SK-N-DZ (cell line): ENCODE measurements around the gene TMEM128.

DNA sequence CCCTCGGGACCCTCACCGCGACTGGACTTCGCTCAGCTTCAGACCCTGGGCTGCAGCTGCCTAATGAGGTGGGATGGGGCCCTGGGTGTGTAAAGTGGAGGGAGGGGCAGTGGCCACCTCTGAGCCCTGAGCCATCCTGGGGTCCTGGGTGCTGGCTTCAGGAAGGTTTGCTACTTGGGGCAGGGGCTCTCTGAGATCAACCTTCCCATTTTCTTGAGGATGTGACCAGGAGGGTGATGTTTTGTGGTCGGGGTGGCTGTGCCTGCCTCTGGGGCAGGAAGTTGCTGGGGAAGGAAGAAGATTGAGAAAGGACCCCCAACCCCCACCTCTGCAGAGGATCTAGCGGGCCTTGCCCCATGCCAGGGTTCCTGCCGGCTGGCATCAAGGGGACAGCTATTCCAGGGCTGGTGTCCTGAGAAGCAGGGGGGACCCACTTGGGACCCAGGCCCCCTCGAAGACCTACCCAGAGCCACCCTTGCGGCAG is 6.4 kb downstream of the SH3BP2 start:
RAMPAGE:
- cytosol, long total RNA: no peak
- nucleus, long total RNA: no peak

RAMPAGE:
- cytosol, long total RNA: no peak
- nucleus, long total RNA: no peak
Measured at GRCh38 chr4:2812543-2812802, 19.6 kb downstream of the SH3BP2 start.

DNA sequence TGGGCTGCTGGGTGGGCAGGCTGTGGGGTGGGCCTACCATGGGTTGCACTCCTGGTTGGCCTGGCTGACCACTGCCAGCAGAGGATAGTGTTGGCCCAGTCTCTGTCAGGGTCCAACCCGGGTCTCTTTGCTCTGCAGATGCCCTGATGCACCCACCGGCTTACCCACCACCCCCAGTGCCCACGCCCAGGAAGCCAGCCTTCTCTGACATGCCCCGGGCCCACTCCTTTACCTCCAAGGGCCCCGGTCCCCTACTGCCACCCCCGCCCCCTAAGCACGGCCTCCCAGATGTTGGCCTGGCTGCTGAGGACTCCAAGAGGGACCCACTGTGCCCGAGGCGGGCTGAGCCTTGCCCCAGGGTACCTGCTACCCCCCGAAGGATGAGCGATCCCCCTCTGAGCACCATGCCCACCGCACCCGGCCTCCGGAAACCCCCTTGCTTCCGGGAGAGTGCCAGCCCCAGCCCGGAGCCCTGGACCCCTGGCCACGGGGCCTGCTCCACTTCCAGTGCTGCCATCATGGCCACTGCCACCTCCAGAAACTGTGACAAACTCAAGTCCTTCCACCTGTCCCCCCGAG is 14.2 kb upstream of the ADD1 start:
RAMPAGE:
- cytosol, long total RNA: no peak
- nucleus, long total RNA: no peak

DNA sequence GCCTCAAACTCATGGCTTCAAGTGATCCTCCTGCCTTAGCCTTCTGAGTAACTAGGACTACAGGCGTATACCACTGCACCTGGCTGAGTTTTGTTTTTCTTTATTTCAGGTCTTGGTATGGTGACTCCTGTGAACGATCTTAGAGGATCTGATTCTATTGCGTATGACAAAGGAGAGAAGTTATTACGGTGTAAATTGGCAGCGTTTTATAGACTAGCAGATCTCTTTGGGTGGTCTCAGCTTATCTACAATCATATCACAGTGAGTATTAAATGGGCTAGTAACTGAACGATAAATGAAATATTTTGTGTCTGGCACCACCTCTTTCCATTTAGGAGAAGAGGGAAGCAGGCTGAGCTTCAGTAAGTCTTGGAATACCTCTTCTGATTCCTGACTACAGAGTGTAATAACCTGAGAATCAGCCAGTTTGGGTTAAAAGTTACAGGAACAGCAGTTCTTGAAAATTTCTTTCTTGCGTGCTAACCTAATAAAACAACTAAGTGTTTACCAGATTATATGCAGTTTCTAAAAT is 40.8 kb downstream of the ADD1 start:
RAMPAGE:
- cytosol, long total RNA: no peak
- nucleus, long total RNA: no peak

DNA sequence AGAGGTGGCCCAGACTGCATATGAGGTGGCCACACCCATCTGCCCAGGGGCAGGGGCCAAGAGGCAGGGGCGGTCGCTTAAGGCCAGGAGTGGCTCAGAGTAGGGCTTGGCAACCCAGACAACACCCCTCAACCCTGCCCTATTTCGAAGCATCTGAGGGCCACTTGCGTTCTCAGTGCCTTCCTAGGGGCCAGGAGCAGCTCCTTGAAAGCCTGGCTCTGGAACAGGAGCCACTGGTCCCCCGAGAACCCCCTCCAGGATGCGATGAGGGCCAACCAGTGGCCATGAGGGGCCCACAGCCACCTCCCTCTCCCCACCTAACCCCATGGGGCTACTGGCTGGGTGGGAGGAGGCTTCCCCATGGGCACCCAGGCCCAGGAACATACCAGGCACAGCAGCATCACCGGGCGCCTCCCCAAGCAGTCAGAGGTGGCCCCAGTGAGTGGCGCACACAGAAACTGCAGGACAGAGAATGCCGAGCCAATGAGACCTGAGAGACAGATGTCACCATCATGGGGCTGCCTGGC is 1.8 kb downstream of the MFSD10 start:
RAMPAGE:
- cytosol, long total RNA: no peak
- nucleus, long total RNA: no peak

RAMPAGE:
- cytosol, long total RNA: no peak
- nucleus, long total RNA: no peak
Measured at GRCh38 chr4:2951084-2951423, 12.2 kb downstream of the NOP14 start.

DNA sequence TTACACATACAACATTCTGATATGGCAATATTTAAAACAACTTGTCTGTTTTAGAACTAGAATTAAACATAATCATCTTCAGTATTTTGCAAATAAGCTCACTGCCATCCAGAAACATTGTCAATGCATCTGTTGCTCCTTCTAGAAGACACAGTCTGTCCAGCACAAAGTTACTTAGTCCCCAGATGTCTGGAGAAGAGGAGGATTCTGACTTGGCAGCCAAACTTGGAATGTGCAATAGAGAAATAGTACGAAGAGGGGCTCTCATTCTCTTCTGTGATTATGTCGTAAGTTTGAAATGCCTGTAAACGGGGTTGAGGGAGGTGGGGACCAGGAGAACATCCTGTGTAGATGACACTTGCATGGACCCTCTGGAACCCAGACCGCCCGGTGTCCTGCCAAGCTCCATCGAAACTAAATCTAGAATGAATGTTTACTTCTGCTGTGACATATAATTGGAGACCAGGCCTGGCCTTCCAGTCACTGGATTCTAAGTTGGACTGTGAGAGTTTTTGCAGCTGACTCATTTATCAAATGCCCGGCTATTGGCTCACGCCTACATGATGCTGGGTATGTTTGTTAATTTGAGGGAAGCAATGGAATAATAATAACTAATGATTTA is 45.0 kb upstream of the MSANTD1 start:
RAMPAGE:
- cytosol, long total RNA: no peak
- nucleus, long total RNA: no peak

RAMPAGE:
- cytosol, long total RNA: no peak
- nucleus, long total RNA: no peak
Measured at GRCh38 chr4:3311598-3312236, 18.9 kb downstream of the RGS12 start.

RAMPAGE:
- cytosol, long total RNA: no peak
- nucleus, long total RNA: no peak
Measured at GRCh38 chr4:3387574-3388597, 53.9 kb upstream of the HGFAC start.

DNA sequence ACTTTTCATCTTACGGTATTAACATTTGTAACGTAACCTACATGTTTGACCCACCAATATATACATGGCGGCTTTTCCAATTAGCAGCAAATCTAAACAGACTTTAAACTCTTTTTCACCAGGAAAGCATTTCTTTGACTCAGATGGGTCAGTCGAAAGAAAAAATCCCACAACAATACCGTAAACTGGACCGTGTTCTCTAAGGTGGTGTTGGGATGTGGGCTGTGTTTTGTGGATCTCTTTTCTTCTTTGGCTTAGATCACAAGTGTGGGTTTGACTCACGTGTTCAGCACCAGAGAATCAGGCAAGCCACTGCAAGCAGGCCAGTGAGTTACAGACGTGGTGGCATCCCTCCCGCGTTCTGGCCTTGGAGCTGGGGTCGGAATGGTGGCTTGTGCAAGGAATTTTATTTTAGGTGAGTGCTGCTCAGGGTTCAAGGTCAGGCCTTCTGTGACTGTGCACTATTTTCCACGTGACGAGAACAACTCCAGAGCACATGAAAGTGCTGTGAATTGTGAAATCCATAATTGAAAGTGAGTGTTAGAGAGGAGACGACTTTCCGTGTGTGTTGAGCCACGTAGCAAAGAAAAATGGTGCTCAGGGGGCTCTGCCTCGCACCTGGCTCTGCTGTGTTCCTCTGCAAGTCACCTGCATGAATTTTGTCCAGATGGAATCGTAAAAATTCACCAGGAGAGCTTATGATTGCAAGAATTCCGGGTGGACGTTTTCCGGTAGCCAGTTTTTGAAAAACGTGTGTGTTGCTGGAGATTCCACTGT is 33.8 kb upstream of the HGFAC start:
RAMPAGE:
- cytosol, long total RNA: no peak
- nucleus, long total RNA: no peak

GRCh38 chr4:3411793-3412016 is 30.1 kb upstream of the HGFAC start:
RAMPAGE:
- cytosol, long total RNA: no peak
- nucleus, long total RNA: no peak

GRCh38 chr4:3485017-3485948 is 22.2 kb downstream of the DOK7 start:
RAMPAGE:
- cytosol, long total RNA: no peak
- nucleus, long total RNA: no peak

DNA sequence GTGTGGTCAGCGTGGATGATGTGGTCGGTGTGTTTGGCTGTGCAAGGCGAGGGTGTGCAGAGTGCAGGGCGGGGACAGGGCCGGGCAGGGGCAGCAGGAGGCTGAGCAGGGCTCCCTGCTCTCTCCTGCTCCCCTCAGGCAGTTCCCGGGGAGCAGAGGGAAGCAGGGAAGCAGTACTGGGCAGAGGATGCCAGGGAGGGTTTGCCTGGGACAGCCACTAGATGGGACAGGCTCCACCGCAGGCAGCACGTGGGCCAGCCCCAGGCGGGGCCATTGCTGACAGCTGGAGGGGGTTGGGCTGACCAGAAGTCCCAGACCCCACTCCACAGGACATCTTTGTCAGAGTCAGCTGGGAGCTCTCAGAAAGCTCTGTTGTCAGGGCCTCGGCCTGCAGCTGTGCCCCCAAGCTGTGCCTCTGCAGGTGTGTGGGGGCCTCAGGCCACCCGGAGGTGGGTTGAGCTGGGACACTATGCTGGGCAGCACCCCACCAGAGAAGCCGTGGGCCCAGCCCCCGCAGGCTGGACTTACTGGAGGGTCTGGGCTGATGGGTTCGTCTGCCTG is 23.8 kb downstream of the DOK7 start:
RAMPAGE:
- cytosol, long total RNA: no peak
- nucleus, long total RNA: no peak

DNA sequence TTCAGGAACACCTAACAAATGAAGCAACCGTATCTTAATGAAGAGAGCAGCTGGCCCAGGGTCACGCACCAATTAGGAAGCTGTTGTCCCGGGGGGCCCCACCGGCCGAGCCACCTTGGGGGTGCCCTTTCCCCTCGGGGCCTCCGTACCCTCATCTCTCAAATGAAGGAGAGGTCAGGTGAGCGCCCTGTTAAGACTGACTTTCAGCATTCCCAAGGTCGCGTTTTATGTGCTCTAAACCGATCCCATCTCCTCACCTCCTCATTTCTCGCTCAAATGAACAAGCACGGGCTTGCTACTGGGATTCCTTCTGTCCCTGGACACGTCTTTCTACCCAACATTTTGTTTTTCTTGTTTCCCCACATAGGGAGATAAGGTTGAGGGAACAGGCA is 749 bp downstream of the LRPAP1 start:
RAMPAGE:
- cytosol, long total RNA: no peak
- nucleus, long total RNA: no peak

DNA sequence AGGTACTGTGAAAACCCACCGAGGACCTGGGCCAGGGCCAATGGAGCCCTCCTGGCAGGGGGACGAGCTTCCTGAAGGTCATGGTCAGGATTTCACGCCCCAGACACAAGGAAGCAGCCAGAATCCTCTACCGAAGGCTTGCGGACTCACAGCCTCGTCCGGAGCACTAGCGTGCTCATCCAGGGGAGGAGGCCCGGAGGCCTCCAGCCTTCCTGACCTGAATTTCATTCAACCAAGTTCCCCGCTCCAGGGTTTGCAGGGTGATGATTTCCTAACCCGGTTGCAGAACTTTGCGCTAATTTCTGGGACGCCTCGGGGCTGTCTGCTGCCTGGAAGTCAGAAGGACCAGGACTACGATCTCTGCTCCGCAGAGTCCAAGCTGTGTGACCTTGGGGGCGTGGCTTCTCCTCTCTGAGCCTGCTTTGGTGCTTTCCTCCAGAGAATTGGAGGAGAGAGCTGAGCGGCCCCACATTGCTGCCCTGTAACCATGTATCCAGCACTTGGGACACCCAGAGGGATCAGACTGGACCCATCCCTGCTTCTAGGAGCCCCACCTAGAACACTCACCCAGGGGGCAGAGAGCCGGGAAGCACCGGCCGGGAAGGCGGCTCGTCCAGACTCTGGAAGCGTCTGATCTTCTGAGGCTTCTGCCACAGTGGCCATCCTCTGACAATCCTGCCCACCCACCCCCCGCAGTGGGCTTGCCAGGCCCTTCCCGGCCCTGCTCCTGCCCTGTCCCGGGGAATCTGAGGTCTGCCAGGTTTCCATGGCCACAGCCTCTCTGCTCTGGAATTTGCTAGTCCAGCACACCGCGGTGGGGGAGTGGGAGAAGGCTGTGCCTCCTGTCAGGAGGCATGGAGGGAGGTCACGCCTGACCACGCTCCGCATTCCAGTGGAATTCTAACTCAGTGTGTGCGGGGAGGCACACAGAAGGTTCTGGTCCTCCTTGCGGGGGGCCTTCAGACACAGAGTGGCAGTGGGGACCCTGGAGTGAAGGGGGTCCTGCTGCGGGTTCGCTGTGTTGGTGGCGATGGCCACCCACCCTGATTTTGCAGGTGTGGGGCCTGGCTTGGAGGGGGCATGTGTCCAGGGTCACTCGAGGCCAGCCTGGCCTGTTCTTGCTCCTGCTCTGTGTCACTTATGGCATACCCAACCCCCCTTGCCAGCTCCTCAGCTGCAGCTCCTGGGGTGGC is 55.9 kb upstream of the ADRA2C start:
RAMPAGE:
- cytosol, long total RNA: no peak
- nucleus, long total RNA: no peak

DNA sequence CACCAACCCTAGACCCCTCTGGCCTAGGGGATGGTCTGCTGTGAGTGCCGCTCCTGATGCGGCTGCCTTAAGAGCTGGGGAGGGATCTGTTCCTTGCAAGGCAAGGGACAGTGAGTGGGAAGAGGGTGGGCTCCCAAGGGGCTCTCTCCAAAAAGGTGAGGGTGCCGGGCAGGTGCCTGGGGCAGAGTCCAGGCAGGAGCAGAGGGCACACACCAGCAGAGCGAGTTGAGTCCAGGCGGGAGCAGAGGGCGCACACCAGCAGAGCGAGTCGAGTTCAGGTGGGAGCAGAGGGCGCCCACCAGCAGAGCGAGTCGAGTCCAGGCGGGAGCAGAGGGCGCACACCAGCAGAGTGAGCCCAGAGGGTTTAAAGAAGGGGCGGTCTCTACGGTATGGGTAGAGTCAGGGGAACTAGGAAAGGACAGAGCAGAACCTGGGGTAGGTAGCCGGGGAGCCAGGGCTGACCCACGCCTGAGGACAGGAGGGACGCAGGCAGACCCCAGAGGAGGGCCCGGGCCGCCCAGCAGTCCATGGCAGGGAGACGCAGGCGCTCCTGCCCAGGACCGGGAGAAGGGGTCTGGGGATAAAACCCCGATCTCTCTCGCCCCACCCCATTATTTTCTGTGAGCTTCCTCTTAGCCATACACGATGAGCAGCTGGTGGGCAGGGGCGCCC is 22.0 kb upstream of the ADRA2C start:
RAMPAGE:
- cytosol, long total RNA: no peak
- nucleus, long total RNA: no peak

DNA sequence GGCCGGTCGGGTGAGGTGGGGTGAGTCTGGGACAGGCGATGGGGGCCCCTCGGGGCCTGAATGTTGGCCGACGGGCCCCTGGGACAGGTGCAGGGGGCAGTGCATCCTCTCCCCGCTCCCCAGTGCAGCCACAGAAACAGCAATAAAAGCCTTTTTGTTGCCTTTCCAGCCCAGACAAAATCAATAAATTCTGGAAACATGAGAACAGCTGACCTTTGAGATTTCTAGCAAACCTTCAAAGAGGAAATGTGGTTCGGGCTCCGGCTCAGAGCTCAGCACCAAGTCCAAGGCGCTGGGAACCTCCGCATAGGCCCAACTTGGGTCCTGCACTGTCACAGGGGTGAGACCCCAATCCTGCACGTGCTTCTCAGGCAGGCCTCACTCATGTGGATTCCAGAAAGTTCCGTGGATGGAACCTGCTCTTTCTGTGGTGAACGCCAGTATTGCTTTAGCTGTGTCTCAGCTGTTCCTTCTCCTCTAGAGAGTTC is 18.5 kb downstream of the ADRA2C start:
RAMPAGE:
- cytosol, long total RNA: no peak
- nucleus, long total RNA: no peak

GRCh38 chr4:4247838-4248751 is at the start of gene TMEM128:
TMEM128 (minus strand) TSS chr4:4248223.
RAMPAGE:
- cytosol, long total RNA: start-site peak on the minus strand at chr4:4248211-4248228, 61 and 177 reads in 2 replicates; start-site peak on the plus strand at chr4:4248243-4248322, 21 and 44 reads in 2 replicates
- nucleus, long total RNA: no peak

GRCh38 chr4:4339249-4339995 is 47.5 kb upstream of the NSG1 start:
RAMPAGE:
- cytosol, long total RNA: no peak
- nucleus, long total RNA: no peak

RAMPAGE:
- cytosol, long total RNA: no peak
- nucleus, long total RNA: no peak
Measured at GRCh38 chr4:4388420-4388961, 1.6 kb downstream of the NSG1 start.